ENCODE measurements around a stretch of chr5.

DNA sequence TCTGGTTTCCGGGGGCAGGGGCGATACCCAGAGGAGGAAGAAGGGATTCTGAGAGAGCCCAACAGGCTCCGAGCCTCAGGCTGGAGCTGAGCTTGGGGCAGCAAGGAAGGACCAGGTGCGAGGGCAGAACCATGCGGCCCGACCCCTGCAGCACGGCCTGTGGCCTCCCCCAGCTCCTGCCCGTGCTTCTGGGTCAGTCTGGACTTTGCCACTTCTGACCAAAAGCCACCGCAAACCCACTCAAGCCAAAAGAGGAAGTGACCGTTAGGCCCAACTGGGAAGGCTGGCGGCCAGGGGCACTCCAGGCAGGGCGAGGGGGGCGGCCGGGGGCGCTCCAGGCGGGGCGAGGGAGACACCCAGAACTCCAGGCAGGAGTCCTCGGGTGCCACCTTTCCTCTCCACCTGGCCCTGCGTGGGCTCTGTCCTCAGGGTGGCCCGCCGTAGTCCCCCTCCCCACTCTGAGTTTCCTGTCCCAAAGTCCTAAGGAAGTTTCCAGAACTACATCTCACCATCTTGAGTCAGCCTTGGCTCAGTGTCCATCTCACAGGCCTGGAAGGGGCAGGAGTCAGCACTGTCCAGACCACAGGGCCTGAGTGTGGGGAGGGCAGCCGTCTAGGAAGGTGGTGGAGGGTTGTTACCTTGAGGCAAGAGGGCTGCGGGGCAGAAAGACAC lies 986 bp upstream of the LTC4S start:
- PRO-cap, result no peak

- PRO-cap, result bidirectional peak, plus-strand start at chr5:179796727, minus-strand start at chr5:179796558
These were observed 2.7 kb downstream of the LTC4S start for GRCh38 chr5:179796450-179796867.

DNA sequence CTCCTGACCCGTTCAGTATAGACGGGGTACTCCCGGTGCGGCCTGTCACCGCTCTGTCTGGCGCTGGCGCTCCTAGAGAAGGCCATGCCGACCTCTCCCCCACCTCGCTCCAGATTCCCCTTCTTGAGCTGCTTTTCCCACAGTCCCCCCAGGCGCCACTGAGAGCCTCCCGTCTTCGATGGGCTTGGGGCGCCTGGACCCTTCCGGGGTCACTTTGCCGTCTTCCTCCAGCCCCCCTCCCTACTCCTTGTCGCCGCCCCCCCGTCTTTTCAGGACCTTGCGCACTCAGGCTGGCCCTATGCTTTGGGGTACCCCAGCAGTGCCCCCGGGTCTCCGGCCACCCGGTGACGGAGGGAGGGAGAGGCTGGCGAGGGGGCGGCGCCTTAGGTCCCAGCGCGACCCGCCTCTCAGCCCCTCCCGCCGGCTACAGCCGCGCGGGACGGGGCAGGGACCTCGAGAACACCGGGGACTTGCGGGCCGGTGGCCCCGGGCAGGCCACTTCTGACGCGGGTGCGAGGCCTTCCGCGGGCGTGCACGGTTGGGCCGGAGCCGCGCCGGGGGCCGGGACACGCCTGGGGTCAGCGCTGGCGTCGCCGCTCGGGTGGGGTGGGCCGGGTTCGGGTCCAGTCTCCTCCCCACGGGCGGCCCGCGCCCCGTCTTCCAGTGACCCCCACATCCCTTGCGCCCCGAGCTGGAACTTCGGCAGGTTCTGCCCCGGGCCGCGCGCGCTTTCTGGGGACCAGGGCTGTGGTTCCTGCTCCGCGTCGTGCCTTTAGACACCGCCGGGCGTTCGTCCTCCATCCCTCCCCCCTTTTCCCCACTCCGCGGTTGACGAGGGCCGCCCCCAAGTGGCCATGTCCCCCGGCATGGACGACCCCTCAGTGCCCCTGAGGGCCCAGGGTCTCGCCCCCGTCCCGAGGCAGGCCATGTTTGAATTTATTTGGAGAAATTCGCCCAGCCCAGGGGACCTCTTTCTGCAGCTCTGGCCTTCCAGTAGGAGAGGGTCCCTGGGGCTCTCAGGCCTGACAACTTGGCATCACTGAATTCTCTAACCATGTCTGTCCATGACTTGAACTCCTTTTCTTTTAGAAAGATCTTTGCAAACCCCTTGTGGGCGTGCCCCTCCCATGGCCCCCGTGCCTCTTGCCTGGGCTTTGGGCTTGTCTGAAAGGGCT lies 3.8 kb upstream of the SQSTM1 start:
- PRO-cap, result unidirectional peak, plus-strand start at position 429 of the sequence; bidirectional peak, plus-strand start at position 682 of the sequence, minus-strand start at position 765 of the sequence

GRCh38 chr5:179833331-179834460 lies 13.0 kb downstream of the SQSTM1 start:
- PRO-cap, result no peak

DNA sequence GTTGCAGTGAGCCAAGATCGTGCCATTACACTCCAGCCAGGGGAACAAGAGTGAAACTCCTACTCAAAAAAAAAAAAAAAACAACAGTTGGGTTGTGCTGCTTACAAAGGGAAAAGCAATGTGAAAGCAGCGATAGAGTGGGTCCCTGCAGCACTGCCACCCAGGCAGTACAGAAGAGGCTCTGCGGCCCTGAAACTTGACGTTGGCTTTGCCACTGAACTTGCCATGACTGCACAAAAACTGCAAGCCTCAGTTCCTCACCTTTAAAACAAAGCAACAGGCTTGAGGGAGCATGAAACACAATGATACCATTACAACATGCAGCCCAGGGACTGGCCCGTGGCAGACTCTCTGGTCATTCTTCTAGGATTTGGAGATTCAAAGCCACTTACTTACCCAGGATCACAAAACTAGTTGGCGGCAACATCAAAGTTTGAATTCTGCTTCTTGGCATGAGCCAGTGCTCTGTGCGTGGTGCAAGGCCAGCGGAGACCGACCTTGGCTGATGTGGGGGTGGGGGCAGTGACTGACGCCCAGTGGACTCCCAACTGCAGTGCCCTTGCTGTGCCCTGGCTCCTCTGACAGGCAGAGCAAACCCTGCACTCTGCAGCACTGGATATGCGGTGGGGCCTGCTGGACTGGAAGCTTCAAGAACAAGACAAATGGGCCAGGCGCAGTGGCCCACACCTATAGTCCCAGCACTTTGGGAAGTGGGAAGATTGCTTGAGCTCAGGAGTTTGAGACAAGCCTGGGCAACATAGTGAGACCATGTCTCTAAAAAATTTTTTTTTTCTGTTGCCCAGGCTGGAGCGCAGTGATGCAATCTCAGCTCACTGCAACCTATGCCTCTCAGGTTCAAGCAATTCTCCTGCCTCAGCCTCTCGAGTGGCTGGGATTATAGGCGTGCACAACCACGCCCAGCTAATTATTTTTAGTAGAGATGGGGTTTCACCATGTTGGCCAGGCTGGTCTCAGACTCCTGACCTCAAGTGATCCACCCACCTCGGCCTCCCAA lies 18.8 kb downstream of the SQSTM1 start:
- PRO-cap, result no peak

- PRO-cap, result no peak
These were observed 14.6 kb downstream of the MRNIP start for GRCh38 chr5:179844095-179844422.

- PRO-cap, result no peak
These were observed 12.8 kb upstream of the MRNIP start for GRCh38 chr5:179871257-179871918.

DNA sequence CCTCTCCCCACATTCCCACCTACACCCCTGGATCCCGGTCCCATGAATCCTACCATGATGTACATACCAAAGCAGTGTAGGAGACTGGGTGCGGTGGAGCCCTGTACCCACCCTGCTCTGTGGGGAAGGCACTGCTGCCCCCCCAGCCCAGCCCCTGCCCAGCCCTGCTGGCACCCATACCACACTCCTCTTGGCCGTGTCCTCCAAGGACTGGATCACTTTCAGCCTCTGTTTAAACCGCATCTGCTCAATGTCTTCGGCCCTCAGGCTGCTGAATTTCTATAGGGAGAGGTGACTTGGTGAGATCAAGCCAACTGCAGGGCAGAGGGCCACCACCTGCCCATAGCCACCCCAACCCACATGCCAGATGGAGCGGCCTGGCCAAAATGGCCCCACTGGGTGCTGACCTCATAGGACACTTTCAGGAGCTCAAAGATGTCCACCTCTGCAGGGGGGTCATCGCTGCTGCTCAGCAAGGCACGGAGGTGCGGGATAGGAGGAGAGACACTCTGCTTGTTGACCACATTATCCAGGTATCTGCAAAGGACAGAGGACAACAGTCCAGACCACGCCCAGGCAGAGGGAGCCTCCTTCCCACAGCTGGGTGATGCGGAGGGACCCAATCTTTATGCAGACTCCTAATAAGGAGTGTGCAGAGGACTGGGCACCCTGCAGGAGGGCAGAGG lies 14.2 kb upstream of the MRNIP start:
- PRO-cap, result no peak

DNA sequence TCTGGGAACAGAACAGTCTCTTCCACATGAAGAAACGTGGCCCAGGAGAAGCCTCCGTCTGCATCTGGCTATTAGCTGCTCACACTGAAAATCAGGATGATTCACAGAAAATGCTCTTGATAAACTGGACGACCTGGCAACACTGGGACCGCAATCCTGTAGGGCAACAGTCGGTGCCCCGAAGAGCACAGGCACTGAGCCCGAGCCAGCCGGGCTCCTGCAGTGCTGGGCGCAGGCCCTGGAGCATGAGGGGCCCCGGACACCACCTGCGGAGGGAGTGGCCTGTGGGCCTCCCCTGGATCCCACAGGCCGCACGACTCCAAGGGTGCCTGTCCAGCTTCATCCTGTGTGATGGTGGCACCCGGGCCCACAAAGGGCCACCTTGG lies 1.0 kb downstream of the TBC1D9B start:
- PRO-cap, result no peak

DNA sequence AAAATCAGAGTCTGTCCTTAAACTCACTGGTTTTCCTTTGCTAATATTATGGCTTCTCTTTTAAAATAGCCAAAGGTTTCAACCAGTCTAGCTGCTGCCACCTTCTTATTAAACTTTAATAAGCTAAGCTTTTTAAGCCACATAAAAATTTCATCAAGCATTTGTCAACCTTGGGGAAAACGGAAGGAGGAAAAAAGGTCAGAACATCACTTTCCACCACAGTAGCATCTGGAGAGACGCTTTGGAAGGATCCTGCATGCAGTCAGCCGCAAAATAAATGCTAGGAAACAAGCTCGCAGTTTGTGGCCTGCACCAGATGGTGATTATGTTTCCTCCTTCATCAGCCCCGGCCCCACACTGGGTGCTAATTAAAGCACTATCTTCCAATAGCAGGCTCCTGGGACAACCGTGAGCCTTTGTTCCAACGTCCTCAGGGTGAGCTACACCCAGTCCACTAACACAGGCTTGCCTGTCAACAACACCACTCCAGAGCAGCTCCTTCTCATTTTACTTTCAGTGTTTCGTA lies 64.1 kb downstream of the RNF130 start:
- PRO-cap, result no peak

DNA sequence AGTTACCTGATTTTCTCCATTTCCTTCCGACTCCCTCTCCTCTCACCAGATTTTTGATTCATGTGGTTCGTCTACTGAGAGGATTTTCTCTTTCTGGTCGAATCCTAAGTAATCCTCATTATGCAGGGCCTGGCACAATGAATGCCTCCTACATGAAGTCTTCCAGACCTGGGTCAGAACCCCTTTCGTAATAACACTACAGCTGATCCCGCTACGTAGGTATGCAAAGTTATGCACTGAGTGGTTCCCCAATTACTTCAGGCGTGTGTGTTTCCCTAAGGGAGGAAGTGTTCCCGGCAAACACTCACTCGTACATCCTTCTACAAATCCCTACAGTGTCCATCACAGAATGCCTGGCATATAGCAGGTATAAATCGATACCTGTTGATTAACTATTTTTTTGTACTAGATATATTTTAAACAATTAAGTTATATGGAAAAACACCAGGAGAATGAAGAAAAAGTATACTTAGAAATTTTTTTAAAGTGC lies 43.1 kb downstream of the RNF130 start:
- PRO-cap, result no peak

DNA sequence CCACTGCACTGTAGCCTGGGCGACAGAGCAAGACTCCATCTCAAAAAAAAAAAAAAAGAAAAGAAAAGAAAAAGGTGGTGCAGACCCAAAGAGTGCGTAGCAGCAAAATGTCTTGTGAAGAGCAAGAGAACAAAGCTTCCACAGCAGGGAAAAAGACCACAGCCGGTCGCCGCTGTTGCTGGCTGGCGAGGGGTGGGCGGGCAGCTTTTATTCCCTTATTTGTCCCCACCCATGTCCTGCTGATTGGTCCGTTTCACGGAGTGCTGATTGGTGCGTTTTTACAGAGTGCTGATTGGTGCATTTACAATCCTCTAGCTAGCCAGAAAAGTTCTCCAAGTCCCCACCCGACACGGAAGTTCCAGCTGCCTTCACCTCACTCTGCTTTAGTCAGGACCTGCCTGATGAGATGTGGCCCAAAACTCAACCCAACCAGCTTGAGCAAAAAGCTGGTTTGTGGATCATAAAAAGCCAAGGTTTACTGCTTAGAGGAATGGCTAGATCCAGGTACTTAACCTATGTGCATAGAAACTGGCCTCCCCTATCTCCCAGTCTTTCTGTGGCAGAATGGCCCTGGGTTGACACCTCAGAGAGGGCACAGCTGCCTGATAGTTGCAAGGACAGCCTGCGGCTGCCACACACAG lies 1.2 kb upstream of the RASGEF1C start:
- PRO-cap, result no peak

DNA sequence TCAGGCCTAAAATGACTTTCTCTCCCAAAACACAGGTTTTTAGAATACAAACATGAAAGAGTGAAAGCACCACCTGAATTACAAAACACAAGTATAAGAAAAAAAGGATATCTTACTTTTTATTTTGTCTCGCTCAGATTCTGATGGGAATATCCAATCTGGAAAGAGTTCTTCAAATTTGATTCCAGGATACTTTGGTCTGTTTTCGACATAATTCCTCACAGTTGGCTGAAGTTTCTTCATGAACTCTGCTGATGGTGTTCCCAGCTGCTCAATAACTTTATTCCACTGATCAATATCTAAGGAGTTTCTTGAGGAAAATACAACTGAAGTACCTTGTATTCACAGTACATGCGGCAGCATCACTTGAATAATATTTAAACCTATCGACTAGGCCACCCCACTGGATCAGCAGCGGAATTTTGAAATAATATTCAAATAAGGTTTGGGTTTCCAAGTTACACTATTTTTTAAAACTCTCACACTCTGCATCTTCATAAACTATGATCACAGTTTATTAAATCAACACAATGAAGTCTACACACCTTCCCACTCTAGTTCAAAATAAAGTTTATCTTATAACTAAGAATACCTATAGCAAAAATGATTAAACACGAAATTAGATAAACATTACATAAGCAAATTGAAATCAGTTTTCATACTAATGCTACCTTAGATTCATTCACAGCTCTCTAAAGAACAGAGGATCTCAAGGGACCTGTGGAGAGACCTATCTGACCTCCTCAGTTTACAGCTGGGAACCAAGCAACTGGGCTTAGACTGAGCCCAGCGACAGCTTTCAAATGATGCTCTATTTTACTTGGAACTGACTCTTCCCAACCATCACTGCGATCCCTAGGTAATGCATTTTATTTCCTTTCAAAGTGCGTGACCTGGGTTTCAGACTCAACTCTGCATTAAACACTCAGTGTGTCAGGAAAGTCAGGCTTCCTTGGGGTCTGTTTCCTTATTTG lies 33.7 kb upstream of the RASGEF1C start:
- PRO-cap, result no peak

DNA sequence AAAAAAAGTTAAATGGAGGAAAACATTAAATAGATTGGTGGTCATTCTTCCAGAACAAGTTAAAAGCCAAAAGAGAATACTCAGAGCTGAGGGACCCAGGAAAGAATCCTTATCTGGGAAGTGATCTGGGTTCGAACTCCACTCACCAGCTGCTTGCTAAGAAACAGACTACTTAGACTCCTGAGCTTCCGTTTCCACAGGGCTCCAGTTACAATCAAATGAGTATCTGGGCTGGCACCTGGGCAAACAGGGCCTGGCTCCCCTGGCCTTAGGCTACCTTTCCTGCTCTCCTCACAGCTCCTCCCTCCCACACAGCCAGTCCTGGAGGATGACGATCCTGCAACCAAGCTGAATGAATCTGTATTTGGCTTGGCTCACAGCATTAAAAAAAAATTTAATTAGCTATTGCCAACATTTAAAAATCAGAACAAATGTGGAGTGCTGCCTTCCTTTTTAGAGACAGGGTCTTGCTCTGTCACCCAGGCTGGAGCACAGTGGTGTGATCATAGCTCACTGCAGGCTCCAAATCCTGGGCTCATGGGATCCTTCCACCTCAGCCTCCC lies 2.4 kb downstream of the MAPK9 start:
- PRO-cap, result unidirectional peak, minus-strand start at position 220 of the sequence

DNA sequence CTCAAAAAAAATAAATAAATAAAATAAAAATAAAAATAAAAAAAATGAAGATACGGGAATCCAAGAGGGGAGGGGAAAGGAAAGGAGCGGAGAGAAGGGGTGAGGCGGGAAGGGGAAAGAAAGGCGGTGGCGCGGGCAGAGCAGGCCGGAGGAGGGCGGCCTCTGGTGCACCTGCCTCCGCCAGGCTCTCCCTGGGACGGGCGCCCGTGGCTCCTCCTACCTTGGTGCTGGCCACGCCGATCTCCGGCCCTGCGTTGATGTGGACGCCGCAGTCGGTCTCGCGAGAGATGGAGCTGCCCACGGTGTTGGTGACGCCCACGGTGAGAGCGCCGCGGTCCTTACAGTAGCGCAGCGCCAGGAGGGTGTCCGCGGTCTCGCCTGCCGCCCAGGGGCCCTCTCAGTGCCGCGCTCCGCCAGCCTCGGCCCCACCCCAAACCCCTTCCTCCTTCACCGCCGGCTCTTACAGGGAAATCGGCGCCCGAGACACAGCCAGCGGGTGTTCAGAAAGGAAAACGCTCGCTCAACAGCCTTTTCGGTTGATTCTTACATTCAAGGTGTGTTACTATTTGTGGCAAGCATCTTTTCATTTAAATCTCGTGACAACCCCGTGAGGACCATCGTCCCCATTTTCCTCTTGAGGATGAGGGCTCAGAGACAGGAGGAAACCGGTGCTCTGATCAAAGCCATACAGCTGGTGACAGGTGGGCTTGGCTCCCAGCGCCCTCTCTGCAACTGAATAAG lies 21.9 kb upstream of the MAPK9 start:
- PRO-cap, result bidirectional peak, plus-strand start at position 346 of the sequence, minus-strand start at position 193 of the sequence

GRCh38 chr5:180616862-180617115 lies 25.5 kb upstream of the SCGB3A1 start:
- PRO-cap, result unidirectional peak, minus-strand start at chr5:180617046

DNA sequence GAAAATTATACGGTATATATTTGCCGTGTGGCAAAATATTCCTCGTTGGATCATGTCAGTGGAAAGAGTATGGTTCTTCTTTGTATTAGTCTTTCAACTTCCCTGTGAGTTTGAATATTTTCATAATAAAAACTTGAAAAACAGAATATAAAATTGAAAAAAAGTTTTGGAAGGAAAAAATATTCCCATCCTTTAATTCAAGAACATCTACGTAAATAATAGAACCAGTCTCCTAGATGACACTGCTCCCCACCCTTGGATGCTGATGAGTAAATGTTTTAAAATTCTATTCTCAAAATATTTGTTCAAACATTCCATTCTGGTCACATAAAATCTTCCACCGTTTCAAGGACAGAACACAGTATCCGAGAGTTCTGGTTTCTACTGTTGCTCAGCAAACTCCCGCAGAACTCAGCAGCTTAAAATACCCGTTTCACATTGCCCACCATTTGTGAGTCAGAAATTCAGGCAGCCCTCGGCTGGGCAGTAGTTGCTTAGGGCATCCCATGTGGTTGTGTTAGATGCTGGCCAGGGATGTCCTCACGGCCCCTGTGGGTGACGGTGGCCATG lies 17.6 kb downstream of the MGAT1 start:
- PRO-cap, result no peak

DNA sequence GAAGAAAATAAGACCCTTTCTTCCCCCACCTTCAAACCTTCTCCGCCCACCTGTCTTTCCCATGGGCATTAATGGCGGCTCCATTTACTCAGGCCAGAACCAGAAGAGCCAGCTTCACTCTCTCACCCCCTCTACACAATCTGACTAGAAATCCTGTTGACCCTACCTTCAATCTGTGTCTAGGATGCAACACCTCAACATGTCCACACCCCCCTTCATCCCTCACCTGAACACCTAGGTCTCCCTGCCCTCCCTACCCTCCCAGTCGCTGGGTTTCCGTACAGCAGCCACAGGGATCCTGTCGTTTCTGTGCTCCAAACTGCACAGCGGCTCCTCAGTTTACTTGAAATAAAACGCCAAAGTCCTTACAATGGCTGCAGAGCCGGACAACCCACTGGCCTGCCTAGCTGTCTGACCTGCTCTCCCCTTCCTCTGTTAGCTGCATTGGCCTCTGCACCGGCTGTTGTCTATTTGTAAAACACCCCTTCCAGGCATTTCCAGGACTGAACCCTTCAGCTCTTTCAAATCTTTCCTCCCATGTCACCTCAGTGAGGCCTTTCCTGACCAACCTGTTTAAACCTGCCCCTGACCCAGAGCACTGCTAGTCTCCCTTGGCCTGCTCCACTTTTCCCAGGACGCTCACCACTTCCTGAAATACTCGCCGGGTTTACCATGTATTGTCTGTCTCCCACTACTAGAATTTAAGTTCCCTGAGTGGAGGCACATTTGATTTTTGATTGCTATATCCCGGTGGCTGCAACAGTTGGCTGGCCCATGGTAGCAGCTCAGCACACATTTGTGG lies 9.0 kb upstream of the MGAT1 start:
- PRO-cap, result no peak

- PRO-cap, result no peak
These were observed 29.2 kb upstream of the MGAT1 start for GRCh38 chr5:180831839-180832164.

DNA sequence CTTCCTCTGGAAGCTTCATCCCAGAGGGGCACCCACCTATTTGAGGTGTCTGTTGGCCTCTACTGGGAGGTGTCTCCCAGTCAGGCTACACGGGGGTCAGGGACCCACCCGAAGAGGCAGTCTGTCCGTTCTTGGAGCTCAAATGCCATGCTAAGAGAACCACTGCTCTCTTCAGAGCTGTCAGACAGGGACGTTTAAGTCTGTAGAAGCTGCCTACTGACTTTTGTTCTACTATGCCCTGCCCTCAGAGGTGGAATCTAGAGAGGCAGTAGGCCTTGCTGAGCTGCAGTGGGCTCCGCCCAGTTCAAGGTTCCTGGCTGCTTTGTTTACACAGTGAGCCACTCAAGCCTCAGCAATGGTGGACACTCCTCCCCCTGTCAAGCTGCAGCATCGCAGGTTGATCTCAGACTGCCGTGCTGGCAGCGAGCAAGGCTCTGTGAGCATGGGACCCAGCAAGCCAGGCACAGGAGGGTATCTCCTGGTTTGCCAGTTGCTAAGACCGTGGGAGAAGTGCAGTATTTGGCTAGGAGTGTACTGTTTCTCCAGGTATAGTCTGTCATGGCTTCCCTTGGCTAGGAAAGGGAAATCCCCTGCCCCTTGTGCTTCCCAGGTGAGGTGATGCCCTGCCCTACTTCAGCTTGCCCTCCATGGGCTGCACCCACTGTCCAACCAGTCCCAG lies 13.1 kb upstream of the BTNL8 start:
- PRO-cap, result unidirectional peak, minus-strand start at position 230 of the sequence